Aorta (tissue), 1 donor: ENCODE data around the genes PREP, CD24 and PDSS2.

- PRO-cap = unidirectional peak, minus-strand start at chr6:105161596
These were observed 18.3 kb downstream of the POPDC3 start for GRCh38 chr6:105161435-105161900.

GRCh38 chr6:105307307-105307742 lies 95.6 kb downstream of the PREP start:
- PRO-cap = no peak

- PRO-cap = bidirectional peak, plus-strand start at chr6:105403207, minus-strand start at chr6:105403082
These were observed at the start of gene PREP for GRCh38 chr6:105402923-105403821. Gene PREP (minus strand): TSS chr6:105403082.

DNA sequence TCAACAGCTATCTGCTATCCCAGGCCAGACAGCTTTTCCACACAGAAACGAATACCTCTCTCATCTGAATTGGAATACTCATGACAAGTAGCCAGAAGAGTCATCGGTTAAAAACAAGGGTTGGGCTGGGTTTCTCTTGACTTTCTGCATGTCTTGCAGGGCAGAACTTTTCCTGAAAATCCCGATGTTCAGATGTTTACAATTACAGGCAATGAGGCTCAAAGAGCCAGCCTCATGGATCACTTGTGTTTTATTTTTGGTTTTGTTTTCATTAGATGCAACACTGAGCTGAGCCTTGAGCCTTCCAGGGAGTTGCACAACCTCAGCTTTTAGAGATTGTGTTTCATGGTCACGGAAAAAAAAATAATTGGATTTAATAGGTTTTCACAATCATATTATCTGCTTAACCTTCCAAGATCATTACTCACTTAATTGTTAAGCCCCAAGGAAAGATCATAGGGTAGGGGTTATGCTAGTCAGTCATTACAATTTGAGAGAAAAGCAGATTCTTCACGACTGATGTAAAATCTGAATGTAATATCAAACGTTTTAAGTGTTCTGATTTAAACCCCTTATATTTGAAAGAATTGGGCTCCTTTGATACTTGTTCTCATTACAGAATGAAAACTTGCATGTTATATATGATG lies 288.1 kb upstream of the PRDM1 start:
- PRO-cap = no peak

- PRO-cap = no peak
These were observed 202.0 kb upstream of the PRDM1 start for GRCh38 chr6:105884153-105884558.

DNA sequence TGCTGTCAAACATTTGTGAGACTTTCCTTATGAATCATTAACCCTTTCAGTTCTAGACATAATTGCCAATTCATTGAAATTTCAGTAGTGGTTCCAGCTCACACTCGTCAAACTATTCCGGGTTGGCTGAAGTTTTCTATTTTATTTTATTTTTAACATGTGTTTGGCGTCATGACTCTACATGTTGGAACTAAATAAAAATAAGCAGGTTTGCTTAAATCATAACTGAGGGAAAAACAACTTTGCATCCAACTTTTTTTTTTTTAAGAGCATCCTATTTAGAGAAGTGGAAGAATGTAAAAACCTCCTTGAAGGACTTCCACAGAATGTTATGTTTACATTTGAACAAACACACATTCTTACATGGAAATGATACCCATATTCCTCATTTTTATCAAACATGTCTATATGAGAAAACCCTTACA lies 609 bp downstream of the PRDM1 start:
- PRO-cap = no peak

- PRO-cap = no peak
These were observed 15.9 kb downstream of the PRDM1 start for GRCh38 chr6:106102043-106102470.

DNA sequence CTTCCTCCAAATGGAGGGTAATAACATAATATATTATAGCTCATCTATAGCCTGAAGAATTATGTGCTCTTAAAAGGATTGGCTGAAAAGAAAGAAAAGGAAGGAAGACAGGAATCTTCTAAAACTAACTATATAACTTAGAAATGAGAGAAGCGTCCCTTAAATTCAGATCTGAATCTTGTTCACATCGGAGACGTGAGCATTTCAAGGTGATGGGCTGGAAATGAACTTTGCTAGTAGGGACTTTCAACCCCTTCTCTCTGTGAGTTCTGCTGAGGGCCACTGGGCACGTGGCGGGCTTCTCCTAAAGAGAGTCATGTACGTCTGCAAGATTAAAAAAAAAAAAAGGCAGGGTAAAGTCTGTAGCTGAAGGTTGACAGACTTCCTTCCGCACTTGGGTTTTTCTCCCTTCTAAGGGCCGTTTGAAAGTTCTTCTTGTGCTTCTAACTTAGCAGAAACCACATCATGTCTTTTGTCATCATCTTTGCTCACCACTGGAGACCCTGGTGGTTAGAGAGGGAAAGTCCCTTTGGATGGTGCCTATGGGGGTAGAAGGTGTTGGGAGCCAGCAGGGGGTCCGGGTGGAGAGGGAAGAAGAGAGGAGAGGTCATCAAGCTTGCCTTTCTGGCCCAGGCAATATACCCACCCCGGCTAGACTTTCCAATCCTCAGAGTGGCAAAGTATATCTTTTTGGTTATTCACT lies 31.4 kb downstream of the PRDM1 start:
- PRO-cap = no peak

DNA sequence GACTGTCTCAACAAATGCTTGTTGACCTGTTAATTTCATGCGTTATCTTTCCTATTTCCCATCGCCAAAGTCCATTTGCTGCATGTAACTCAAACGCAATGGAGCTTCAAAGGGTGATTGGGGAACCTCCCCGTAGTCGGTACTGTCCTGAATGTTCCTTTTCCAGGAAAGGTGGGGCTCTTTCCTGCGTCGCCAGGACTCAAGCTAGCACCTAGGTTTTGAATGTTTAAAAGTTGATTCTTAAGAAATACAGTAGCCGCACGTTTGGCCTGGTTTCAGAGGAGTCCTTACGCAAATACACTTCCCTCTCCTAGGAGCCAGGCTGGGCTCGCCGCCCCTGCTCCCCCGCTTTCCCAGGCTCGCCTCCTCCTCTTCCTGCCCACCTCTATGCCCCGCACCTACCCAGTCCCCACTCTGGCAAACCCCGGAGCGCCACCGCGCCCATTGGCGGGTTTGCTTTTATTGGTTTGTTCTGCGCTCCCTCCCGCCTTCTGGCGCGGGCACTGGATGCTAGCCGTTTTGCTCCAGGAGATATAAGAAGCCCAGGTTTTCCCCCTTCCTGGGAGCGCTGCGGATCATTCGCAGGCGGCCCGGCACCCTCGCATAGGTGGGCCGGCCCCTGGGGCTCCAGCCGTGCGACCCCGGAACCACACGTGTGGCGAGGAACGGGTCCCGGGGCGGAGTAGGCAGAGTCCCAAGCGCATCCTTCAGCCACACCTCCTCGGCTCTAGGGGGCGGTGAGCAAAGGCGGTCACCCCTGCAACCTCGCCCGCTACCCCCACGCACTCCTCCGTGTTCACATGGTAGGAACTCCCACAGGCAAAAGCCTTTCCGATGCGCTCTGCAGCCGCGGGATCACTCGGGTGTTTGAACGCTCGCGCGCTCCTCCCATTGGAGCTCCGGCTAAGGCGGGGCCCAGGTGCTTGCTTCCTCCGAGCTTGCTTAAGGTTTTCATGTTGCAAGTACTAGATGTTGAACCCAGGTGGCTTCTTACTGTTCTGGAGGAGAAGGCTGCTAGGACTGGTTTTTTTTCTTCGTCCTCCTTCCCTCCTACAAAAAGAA lies 119.0 kb downstream of the RTN4IP1 start:
- PRO-cap = no peak

DNA sequence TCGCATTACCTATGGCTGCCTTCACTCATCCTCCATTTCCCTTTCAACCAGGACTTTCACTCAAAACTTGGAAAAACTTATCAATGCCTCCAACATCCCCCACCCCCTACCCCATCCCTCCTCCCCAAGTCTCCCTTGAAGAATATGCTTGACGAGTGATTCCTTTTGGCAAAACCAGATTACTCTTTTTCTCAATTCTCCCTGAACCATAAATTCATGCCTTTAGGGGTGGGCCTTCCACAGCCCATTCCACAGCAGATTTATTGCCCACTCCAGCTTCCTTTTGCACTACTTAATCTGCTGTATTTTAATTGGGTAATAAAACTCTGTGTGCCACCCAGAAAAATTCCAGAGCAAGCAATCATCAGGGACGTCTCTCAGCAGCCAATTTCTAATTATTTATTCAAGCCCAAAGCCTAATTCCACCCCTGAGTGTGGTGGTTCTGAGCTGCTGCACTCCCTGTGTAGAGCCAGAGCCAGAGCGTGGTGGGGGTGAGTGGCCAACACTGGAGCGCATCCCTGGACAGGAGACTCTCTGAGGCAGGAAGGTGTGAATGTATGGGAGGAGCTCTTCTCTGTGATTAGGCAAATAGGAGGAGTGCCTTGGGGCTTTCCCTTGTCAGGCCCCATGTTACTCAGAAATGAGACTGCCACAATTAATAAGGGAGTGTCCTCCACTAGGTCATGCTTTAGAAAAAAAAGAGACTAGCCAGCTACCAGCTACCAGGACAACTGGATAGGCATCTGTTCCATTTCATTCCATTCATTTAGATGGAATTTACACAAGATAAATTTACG lies 66.2 kb downstream of the CD24 start:
- PRO-cap = no peak

DNA sequence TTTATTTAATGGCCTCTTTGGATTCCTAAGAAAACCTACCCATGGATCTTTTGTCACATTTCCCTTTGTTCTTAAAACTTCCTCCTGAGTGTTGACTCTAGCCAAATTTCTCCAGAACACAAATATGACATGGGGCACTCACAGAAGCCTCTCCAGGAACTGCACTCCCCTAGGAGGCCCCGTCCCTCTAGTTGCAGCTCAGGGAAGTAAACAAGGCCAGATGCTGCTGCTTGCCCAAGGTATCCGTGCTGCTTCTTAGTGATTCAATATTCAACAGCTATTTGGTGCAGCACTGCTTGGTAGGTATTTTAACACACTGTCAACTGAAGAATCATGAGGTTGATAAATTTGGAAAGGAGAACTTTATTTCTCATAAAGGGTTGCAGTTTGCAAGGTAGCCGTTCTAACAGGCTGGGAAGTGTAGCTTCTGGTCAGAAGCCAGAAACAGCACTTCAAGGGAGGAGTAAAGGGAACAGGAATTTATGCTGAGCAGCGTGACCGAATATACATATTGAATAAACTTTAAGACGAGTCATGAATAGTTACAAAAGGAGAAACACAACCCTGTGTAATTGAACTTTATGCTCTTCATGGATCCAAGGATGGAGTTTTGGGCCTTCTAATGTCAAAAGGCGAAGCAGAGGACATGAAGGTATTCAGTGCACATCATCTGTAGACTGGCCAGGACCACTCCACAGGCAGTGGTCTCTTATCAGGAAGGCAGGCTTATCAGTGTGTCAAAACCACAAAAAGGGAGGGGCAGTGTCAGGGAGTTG lies 63.3 kb downstream of the CD24 start:
- PRO-cap = no peak

- PRO-cap = no peak
These were observed at the start of gene CD24 for GRCh38 chr6:106974344-106974999. Gene CD24 (minus strand): TSS chr6:106974729.

DNA sequence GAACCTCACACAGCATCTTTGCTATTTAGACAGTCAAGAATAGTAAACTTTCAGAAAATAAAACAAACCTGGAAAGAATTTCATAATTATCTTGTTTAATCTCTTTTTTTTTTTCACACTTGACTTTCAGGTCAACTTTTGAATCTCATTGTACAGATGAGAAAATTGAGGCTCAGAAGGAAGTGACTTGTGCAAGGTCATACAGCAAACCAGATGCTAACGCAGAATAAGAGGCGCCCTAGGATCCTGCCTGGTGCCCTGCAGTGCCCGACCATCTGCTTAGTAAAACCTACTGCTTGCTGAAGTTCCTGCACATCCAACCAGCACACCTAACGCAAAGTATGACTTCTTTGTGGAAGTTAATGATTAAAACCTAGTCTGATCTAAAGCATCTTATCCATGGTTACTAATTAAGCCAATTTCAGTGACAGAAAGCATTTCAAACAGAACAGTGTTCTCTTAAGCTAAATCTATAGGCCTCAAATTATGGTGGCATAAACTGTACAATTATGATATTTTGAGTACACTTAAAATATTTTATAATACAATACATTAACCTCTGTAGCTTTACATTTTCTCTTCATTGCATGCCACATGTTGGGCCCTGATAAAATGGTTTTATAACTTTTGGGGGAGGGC lies 37.3 kb upstream of the BEND3 start:
- PRO-cap = no peak

DNA sequence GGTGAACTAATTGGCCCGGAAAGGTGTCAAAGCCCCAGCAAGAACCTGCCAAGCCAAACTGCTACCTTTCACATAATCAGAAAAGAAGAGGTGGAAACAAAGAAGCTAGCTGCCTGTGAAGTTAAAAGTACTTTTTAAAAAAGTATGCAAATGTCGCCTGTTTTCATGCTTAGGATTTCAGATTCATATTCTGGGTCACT lies 106.4 kb upstream of the BEND3 start:
- PRO-cap = no peak

DNA sequence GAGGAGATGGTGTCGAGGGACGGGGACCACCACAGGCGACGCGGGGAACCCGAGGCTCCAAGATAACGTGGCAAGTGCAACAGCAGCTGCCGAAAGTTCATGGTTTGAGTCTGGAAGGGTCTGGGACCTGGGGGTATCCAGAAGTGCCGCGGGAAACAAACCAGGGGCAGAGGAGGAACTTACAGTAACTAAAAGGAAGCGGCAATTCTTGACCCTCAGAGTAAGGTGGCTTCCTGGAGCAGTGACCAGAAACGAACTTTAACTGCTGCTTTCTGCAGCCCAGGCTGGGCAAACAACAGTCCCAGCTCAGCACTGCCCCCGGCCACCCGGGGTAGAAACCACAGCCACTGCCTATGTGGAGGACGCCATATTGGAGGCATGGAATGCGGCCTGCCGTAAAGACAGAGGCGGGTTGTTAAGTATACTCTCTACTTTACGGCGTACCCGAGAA lies at the start of gene PDSS2:
PDSS2 (minus strand) TSS at position 380 of the 451 bp plus-strand sequence.
- PRO-cap = bidirectional peak, plus-strand start outside the sequence, minus-strand start at position 331 of the sequence

- PRO-cap = no peak
These were observed 163.3 kb downstream of the SOBP start for GRCh38 chr6:107653135-107653754.

DNA sequence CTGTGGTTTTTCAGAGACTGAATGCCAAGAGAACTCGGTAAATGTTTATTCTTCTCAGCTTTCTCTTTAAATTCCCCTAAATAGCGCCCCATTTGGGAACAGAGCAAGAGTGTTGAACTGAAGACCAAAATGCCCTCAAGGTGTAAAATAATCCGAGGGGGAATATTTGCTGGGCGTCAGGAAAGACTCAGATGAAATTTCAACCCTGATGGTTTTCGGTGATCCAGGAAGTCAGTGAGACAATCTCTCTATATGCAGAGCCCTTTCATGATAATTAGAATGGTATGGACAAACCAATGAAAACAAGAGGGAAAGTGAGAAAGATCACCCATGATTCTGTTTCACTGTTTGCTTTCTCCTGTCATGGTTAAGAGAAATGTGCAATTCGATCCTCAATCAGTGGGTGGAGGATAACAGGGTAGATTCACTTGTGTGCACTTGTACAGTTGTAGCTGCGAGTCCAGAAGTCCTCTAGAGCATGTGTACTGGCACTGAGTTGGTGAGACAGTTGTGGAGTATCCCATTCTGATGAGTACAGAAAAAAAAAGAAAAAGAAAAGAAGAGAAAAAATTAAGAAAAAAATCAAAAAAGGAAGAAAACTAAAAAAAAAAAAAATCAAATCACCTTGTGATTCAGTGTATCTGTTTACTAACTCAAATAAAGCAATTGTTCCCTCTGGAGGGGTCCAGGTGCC lies 165.0 kb downstream of the SCML4 start:
- PRO-cap = no peak

DNA sequence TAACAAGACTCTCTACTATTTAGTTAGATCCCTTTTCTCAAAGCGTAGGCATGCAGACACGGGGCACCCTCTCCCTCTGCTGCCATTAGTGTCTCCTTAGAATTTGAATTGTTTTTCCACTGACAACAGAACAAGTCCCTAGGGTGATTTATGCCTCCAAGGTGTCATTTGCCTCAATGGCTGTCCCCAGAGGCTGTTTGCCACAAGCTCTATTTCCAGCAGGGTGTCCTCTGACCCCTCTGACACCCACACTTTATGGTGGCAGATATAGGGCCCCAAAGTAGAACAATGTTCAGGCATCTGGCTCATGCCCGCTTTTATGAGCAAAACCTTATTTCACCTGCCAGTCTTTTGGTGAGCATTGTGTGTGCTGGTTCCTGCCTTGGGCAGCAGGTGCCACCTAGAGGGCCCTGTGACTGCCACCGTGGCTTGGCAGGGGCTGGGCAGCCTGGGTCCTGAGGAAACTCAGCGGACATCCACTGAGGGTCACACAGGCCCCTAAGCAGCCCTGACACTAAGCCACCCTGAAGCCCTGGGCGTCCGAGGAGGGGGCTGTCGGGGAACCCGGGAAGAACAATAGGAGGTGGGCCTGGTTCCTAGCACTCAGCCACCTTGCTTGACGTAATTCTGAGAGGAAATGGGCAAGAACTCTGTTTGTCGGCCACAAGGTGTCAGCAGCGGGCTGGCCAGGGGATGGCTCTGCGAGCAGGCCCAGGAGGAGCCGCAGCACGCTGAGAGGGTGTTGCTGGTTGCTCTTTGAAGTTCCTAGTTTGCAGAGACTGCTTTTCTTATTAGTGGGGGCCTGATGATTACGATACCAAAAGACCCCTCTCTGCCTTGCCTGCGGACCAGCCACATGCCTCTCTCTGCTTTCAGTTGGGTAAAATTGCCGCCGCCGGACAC lies 149.0 kb downstream of the SCML4 start:
- PRO-cap = no peak

DNA sequence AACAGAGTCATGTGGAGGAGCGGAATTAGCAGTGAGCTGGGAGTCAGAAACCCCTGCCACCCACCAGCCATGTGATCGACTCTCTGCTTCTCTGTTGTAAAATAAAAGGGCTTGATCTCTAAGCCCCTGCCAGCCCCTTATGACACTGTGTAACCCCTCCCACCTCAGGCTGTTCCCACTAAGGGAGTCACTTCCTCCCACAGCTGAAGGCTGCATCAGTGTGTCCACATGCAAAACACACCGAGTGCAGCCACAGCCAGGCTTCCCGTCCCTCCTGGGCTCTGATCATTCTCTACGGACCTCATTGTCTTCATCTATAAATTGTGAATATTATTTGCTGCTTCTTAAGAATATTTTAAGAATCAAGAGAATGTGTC lies 110.9 kb downstream of the SCML4 start:
- PRO-cap = no peak

DNA sequence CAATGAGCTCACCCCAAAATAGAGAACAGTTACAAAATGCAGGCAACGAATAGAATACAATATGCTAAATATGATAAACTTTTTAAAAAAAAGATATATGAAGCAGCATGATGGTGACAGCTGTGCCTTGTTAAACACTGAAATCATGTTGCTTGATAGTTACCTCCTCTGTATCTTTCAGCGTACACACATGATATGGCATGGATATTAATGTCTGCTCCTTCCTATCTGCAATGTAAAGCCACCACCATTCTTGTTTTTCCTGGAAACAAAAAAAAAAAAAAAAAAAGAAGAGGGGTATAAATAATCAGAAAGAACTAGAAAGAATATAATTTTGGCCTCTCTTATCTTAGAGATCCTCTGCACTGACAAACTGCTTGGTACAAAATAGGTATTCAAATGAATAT lies 52.3 kb upstream of the SCML4 start:
- PRO-cap = no peak